Subcutaneous adipose tissue (tissue), 3 donors: Measurements from ENCODE around the gene CRYAA.

DNA sequence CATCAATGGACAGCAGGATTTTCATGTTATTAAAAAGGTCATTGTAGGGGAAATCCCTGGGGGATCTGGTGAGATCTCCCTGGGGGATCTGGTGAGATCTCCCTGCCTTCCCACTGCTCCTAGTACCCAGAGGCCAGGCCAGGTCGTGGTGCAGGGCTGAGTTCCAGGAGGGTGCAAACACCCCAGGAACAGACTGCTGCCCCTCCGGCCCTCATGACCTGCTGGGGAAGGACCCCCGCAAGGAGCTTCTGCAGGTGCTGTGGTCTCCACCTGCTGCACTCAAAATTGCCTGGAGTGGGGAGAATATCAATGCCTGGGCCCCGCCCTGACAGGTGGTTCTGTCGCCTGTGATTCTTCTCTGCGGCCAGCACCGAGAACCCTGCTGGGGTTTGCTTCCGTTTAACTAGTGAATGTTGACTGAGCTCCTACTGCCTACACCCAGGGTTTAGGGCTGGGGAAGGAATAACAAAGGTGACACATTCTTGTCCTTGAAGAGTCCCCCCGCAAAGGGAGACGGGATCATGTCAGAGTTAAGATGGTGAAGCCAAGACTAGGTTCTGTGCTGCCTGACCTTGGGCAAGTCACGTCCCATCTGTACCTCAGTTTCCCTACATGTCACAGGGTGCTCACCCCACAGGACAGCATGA is 2.2 kb upstream of the TFF3 start:
- PRO-cap = no peak
- RAMPAGE, long total RNA, 3 experiments = no peak in any of the 3 experiments

- PRO-cap = no peak
- RAMPAGE, long total RNA, 3 experiments = no peak in any of the 3 experiments
Observed at GRCh38 chr21:42337881-42338857, 12.6 kb downstream of the TFF2 start.

DNA sequence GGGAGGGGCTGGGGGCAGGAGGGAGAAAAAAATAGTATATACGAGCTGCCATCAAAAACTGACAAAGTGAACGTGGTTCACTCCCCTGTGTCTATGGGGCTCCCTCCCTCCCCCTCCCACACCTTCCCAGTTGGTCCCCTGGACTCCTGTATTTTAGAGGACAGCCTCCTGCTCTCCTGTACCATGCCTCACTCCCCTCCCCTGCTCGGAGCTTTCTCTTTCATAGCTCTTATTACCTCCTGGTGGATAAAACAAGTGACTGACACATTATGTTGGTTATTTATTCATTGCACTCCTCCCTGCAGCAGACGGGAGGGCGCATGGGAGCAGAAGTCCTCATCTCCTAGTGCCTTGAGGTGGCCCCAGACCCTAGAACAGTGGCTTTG is 979 bp upstream of the TFF1 start:
- PRO-cap = no peak
- RAMPAGE, long total RNA, 3 experiments = no peak in any of the 3 experiments

GRCh38 chr21:42375270-42375993 is 9.1 kb upstream of the TFF1 start:
- PRO-cap = no peak
- RAMPAGE, long total RNA, 3 experiments = no peak in any of the 3 experiments

DNA sequence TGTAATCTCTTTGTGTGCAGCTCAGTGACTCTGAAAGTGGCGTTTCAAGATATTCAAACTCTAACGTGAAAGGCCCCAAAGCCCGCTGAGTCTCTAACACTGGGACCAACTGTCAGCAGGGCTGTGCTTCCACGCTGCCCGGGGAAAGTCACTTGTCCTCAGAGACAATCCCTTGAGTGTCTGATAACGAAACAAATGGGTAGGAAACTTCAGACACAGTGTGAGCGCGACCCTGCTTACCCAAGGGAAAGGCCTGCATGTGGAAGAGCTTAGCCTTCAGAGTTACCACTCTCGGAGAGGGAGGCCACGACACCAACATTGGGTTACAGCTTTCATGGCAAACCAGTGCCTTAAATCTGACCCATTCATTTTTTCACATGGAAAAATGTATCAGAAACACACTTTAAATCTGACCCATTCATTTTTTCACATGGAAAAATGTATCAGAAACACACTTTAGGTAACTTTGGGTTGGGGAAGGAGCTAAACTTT is 934 bp downstream of the UBASH3A start:
- PRO-cap = no peak
- RAMPAGE, long total RNA, 3 experiments = no peak in any of the 3 experiments

GRCh38 chr21:42493387-42493706 is 2.7 kb downstream of the RSPH1 start:
- PRO-cap = no peak
- RAMPAGE, long total RNA, 3 experiments = no peak in any of the 3 experiments

- PRO-cap = no peak
- RAMPAGE, long total RNA, 3 experiments = no peak in any of the 3 experiments
Observed at GRCh38 chr21:42515989-42516634, 2.5 kb downstream of the SLC37A1 start.

- PRO-cap = bidirectional peak, plus-strand start at chr21:42533157, minus-strand start at chr21:42532906
- RAMPAGE, long total RNA, 3 experiments = no peak in any of the 3 experiments
Observed at GRCh38 chr21:42532559-42533412, 19.1 kb downstream of the SLC37A1 start.

DNA sequence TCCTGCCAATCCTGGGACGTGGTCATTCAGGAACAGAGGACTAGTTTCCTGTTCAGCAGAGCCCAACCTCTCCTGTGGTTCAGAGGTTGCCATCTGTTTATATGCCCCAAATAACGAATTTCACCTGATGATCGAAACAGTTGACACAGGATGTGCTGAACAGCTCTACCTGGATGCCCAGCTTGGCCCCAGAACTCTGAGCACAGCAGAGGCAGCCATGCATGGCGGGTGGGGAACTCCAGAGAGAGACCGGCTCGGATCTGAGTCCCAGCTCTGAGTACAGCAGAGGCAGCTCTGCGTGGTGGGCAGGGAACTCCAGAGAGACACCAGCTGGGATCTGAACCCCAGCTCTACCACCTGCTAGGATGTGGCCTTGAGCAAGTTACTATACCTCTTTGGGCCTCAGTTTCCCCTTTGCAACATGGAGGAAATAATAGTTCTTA is 22.2 kb downstream of the SLC37A1 start:
- PRO-cap = no peak
- RAMPAGE, long total RNA, 3 experiments = no peak in any of the 3 experiments

- PRO-cap = no peak
- RAMPAGE, long total RNA, 3 experiments = no peak in any of the 3 experiments
Observed at GRCh38 chr21:42539108-42539852, 25.6 kb downstream of the SLC37A1 start.

GRCh38 chr21:42570618-42571628 is 57.3 kb downstream of the SLC37A1 start:
- PRO-cap = no peak
- RAMPAGE, long total RNA, 3 experiments = no peak in any of the 3 experiments

GRCh38 chr21:42580908-42581737 is 67.5 kb downstream of the SLC37A1 start:
- PRO-cap = no peak
- RAMPAGE, long total RNA, 3 experiments = no peak in any of the 3 experiments

DNA sequence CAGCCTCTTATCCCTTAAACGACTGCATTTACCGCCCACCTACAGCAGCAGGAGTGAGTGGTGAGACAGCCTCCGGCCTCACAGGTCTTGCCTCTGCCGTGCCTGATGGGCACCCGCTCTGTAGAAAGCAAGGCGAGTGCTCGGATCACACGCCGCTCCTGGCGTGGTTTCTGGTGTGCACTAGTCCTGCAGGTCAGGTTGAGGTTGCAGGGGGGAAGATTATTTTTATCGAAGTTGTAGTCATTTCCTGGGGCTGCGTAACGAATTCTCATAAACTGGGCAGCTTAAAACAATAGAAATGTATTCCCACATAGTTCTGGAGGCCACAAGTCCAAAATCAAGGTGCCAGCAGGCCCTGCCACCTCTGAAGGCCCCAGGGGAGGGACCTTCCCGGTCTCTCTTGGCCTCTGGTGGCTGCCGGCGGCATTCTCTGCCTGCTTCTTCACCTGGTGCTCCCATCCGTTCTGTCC is 92.6 kb downstream of the PDE9A start:
- PRO-cap = no peak
- RAMPAGE, long total RNA, 3 experiments = no peak in any of the 3 experiments

DNA sequence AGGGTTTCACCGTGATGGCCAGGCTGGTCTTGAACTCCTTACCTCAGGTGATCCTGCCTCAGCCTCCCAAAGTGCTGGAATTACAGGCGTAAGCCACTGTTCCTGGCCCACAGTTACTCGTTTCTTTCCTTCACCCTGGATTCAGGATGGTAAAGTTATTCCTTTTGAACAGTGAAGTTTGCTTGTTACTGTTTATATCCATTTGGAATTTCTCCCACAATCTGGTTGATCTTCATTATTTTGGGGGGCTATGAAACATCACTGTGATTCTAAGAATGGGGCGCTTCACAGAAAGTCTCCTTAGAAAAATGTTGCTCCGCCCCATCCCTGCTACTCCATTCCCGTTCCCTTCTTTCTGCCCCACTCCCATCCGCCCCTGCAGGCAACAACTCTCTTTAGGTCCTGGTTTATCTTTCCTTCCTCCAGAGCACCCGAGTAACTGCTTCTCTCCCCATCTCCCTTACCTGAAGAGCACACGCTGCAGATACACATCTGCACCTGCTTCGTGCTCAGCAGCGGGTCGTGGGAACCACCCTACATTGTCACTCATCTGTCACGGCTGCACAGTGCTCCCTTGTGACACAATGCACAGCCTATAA is 42.8 kb downstream of the WDR4 start:
- PRO-cap = no peak
- RAMPAGE, long total RNA, 3 experiments = no peak in any of the 3 experiments

- PRO-cap = unidirectional peak, plus-strand start at chr21:42974933; bidirectional peak, plus-strand start at chr21:42975177, minus-strand start at chr21:42975045
- RAMPAGE, long total RNA, 3 experiments = no peak in any of the 3 experiments
Observed at GRCh38 chr21:42974860-42975263, 500 bp downstream of the PKNOX1 start.

DNA sequence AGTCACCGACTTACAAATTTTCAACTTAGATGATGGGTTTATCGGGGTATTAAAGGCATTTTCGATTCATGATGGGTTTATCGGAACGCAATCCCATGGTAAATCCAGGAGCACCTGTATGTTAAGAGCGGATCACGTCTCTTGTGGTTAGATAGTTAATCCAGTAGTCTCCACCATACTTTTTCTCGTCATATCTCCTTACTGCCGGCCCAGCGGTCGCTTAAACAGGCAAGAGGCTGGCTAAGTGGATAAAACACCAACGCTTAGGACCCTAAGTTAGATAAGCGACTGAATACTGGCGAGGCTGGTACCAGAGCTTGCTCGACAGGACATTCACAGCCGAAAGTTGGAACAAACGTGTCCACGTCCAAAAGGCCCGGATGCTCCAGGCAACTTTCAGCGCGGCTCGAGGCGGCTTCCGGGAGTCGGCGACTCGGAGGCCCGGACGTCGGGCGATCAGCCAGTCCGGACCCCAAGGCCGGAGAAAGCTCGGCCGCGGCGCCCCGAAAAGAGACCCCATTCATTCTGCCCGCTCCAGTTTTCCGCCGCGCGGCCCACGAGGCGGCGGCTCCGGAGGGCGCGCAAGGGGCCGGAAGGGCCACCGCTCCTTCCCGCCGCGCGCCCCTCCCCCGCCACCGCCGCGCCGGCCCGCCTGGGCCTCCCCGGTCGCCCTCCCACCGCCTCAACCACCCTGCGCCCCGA is 505 bp downstream of the U2AF1 start:
- PRO-cap = no peak
- RAMPAGE, long total RNA, 3 experiments = no peak in any of the 3 experiments

DNA sequence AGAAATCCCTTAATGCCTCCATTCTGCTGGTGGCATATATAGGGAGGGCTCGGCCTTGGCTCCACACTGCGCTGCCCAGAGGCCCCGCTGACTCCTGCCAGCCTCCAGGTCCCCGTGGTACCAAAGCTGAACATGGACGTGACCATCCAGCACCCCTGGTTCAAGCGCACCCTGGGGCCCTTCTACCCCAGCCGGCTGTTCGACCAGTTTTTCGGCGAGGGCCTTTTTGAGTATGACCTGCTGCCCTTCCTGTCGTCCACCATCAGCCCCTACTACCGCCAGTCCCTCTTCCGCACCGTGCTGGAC is at the start of gene CRYAA:
CRYAA (plus strand) TSS at position 41 of the 306 bp plus-strand sequence.
- PRO-cap = no peak
- RAMPAGE, long total RNA, 3 experiments = no peak in any of the 3 experiments

- PRO-cap = no peak
- RAMPAGE, long total RNA, 3 experiments = no peak in any of the 3 experiments
Observed at GRCh38 chr21:43325982-43326469, 100.9 kb downstream of the SIK1 start.

GRCh38 chr21:43333034-43333328 is 94.0 kb downstream of the SIK1 start:
- PRO-cap = no peak
- RAMPAGE, long total RNA, 3 experiments = no peak in any of the 3 experiments

GRCh38 chr21:43333329-43334175 is 93.4 kb downstream of the SIK1 start:
- PRO-cap = bidirectional peak, plus-strand start at chr21:43333916, minus-strand start at chr21:43333801
- RAMPAGE, long total RNA, 3 experiments = no peak in any of the 3 experiments